Left lobe of liver (tissue), 1 donor: ENCODE measurements around the genes ENAH and LEFTY1.

GRCh38 chr1:224435265-224436029 lies 850 bp upstream of the WDR26 start:
- PRO-cap = no peak

- PRO-cap = no peak
These were observed 2.2 kb upstream of the WDR26 start for GRCh38 chr1:224436860-224437205.

GRCh38 chr1:224497895-224499209 lies 63.8 kb upstream of the WDR26 start:
- PRO-cap = no peak

- PRO-cap = unidirectional peak, minus-strand start at chr1:224784120
These were observed 145.6 kb upstream of the DNAH14 start for GRCh38 chr1:224784022-224784221.

DNA sequence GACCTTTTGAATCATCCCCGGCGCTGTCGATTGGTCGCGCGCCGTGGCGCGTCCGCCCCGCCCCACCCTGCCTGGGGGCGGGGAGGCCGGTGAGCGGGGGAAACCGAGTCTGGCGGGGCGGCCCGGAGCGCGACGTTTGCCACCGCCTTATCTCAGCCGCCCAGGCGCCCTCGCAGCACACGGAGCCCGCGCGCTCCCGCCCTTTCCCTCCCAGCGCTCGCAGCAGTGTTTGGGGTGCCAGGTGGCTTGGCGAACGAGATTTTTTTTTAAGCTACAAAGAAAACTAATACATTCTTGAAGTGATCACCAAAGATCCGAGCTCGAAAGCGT lies 302 bp upstream of the LBR start:
- PRO-cap = bidirectional peak, plus-strand start at position 106 of the sequence, minus-strand start outside the sequence

DNA sequence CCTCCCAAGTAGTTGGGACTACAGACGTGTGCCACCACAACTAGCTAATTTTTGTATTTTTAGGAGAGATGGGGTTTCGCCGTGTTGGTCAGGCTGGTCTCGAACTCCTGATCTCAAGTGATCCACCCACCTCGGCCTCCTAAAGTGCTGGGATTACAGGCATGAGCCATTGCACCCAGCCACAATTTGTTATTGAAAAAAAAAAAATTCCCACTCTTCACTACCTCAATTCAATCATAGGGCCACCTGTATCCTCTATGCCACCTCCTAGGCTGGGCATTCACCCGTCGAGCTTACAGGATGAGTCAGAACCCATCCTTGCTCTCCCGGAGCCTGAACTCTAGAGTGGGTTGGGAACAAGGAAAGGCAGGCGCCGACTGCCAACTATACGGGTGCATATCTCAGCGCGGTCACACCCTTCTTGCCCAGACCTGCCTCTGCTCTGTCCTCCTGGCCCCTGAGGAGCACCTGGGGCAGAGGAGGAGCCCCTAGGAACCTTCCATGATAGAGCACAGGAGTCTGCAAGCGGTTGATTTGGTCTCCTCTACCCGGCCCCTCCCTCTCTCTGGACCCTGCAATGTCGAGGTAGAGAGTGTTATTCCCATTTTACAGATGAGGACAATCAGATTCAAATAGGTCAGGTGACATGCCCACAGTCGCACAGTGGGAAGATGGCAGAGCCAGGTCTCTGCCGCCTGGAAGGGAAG lies 21.4 kb upstream of the LBR start:
- PRO-cap = no peak

DNA sequence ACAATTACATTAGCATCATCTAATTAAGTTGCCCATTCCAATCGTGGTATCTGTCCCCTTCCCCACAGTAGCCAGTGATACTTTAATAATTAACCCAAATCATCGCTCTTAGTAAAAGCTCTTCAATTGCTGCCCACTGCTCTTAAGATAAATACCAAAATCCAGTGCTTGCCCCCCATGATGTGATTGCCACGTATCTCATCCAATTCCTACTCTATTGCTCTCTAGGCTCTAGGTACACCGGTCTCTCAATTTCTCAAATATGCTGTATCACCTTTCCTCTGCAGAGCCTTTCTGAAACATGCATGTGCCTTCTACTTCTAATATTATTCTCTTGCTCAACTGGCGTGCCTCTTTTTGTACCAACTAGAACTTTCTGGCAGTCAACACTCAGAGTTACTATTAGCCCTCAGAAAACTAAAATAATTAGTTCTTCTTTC lies 111.7 kb upstream of the LBR start:
- PRO-cap = no peak

GRCh38 chr1:225652485-225653219 lies at the start of gene ENAH:
Gene ENAH (minus strand): TSS chr1:225653123.
- PRO-cap = bidirectional peak, plus-strand start at chr1:225653296, minus-strand start at chr1:225653089

- PRO-cap = no peak
These were observed 1.1 kb upstream of the ENAH start for GRCh38 chr1:225654140-225654356.

DNA sequence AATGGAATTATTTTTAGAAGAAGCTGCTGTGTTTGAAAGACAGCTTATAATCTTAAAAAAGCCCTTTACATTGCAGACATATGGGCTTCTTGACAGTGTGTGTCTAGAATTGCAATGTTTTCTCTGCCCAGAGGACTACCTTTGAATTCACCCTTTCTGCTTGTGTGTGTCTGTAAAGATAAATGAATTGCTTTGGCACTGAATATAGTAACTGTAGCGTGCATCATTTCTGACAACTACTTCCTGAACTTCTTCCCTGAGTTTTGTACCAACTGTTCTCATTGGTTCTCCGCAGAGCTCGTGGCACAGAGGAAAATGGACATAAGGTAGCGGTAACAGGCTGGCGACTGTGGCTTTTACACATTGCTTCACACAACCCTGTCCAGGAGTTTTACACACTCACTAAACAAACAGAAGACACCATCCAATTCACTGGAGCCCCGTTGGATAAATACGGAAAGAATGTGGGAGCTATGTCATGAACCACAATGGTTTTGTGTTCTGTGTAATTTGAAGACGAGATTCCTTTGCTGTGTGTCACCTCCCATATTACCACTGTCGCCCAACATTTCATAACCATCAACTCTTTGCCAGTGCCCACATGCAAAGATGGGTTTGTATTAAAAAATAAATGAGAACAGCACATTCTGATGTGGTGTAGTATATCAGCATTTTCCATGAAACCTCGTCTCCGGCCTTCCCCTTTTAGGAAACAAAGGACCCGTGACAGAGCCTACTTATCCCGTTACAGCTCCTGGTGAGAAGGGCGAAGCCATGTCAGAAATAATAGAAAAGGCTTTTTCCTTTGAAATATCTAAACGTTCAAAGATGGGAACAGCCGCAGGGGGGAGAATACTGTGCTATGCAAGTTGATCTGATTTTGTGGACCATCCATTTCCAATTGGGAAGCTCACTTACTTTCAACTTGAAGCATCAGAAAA lies 47.3 kb upstream of the ENAH start:
- PRO-cap = no peak

- PRO-cap = bidirectional peak, plus-strand start at chr1:225811158, minus-strand start at chr1:225811041
These were observed 994 bp downstream of the EPHX1 start for GRCh38 chr1:225810707-225811529.

DNA sequence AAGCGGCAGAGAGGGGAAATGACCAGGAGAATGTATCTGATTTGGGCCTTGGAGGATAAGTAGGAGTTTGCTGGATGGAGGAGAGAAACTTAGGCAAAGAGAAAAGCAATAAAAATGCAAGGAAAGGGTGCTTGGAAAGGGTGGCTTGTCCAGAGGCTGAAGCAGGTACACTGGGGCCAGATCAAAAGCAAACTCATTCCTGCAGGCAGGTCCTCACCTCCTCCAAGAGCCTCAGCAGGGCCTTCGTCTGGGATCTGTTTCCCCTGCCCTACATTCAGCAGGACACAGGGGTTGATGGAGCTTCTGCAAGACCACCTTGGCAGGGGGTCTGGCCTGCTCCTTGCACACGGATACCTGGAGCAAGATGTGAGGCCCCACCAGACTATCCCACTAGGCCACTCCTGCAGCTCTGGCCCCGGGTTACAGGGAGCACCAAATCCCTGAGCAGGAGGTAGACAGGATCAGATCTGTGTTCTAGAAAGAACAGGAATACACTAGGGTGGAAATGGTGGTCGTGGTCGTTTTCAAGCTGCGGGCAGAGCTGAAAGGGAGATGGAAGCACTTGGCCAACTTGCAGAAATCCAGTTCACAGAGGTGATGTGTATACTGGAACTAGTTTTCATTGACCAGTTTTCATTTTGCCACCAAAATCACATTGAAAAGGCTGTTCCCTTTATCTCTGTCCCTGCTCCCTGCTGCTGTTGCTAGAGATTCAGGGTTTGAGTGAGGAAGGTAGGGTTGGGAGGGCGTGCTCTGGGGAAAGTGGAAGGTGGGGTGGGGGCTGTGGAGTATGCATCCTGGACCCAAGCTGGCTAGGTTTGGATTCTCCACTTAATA lies 33.5 kb downstream of the EPHX1 start:
- PRO-cap = no peak

- PRO-cap = bidirectional peak, plus-strand start at chr1:225844771, minus-strand start at chr1:225844527
These were observed 34.4 kb downstream of the EPHX1 start for GRCh38 chr1:225844059-225844960.

DNA sequence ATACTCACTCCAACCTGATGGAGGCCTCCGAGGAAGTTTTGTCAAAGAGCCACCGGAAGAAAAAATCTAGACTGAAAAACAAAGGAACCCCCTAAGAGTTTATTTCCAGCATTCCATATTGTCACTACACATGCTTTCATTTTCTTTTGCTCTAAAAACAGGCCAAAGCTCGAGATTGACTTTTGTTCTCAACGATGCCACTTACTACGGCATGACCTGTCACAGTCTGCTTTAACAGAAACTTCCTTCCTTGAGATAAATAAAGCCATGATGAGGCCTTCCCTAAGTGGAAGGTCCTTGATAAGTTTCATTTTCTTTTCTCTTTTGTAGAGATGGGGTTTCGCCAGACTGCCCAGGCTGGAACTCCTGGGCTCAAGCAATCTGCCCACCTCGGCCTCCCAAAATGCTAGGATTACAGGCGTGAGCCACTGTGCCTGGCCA lies 26.3 kb downstream of the TMEM63A start:
- PRO-cap = no peak

DNA sequence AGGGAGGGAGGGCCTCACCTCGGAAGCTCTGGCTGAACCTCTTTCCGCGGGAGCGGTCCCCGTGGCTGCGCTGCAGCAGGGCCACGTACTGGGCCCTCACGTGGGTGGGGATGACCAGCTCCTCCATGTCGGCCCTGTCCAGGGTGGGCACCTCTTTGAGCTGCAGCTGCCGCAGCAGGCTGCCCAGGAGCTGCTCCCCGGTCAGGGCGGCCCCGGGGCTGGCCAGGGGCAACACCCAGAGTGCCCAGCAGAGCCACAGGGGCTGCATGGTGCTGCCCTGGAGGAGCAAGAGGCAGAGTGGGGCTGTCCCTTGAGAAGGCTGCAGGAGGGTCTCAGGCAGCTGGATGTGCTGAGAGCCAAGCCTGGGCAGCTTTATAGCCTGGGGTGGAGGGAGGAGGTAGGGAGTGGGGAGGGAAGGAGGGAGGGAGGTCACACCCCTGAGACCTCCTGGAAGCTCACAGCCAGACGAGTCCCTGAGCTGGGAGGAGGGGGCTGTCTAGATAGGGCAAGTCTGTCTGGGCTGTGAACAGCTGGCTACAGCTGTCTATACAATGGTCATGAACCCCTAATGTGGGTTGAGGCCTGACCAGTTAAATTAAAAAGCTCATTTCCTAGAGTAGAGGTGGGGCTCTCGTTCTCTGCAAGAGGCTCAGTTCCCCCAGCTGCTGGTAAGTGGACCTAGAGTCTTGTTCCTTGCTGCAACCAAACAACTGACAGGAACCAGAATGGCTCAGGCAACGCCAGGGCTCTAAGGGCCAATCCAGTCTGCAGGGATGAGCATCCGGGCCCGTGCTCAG lies at the start of gene LEFTY1:
LEFTY1 (minus strand) TSS at position 348 of the 797 bp plus-strand sequence.
- PRO-cap = unidirectional peak, minus-strand start at position 348 of the sequence

DNA sequence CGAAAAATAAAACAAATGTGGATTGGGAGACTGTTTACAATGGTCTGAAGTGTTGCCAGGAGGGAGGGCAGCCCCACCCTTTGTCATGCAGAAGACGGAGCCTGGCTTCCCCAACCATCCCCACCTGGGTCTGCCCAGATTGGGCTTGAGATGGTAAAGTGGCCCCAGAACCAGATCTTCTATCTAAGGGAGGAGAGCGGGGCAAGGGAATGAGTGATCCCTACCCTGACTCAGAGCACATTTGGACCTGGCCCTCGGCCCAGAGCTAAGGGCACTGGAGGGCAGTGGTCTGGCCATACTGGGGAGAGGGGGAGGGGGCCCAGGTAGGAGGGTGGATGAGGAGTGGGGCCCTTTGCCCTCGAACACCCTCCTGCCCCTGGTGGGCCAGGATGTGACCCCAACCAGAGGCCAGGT lies 1.4 kb upstream of the LEFTY1 start:
- PRO-cap = unidirectional peak, minus-strand start at position 181 of the sequence; bidirectional peak, plus-strand start outside the sequence, minus-strand start at position 243 of the sequence

- PRO-cap = no peak
These were observed 425 bp upstream of the PYCR2 start for GRCh38 chr1:225924573-225924776.

DNA sequence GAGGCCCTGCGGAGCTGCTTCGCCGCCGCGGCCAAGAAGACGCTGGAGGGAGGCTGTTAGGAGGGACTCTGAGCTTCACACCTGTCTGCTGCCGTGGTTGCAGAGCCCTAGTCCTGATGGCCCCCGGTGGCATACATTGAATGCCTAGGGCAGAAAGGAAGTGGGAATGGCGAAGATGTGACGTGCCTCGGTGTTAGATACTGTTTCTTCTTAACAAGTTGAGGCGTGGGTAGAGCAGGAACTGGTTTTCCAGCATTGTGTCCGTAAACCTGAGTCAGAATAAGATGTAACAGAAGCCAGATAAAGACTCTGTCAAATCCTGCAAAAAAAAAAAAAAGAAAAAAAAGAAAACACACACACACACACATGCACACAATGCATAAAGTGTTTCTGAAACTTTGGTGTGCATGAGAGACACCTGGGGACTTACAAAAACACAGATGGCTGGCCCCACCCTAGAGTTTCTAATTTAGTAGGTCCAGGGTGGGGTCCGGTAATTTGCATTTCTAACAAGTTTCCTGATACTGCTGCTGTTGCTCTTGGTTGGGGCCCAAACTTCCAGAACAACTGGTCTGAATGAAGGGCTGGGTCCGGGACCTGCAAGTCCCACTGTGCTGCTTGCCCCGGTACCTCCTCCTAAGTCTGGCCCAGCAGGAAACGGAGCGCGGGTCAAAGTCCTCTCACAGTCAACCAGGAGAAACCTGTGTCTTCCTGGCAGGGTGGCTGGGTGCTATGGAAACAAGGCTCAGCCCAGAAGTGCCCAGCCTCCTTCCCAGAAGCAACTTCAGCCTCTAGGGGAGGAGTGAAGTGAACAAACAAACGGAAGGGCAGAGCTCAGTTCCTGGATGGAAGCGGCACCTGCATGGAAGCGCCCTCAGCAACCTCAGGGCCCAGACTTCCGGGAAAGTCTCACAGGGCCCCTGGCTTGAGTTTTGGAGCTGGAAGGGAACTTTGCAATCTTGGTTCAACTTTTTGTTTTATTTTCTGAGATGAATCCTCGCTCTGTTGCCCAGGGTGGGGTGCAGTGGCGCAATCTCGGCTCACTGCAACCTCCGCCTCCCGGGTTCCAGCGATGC lies 58.9 kb downstream of the ACBD3 start:
- PRO-cap = bidirectional peak, plus-strand start at position 837 of the sequence, minus-strand start at position 644 of the sequence

DNA sequence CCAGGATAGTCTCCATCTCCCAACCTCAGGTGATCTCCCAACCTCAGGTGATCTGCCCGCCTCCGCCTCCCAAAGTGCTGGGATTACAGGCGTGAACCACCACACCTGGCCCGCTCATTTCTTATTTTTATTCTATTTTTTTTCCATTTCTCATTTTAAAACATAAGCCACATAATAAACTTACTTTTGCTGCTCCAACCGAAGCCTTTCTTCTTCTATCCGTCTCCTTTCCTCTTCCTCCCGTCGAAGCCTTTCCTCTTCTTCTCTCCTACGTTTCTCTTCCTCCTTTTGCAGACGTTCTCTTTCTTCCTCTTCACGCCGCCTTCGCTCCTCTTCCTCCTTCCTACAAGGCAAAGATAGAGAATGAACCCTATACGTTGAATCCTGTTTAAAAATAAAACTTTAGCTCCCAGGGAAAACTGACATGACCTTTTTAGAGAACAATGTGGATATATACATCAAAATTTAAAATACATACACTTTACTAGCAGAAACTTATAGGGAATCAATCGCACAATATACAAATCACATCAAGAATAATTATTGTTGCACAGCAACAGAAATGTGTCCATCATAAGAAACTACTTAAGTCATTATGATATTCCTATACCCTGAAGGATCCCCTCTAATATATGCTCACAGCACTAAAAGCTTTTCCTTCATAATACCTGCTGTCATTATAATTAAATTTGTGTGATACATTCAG lies 25.0 kb downstream of the ACBD3 start:
- PRO-cap = no peak

DNA sequence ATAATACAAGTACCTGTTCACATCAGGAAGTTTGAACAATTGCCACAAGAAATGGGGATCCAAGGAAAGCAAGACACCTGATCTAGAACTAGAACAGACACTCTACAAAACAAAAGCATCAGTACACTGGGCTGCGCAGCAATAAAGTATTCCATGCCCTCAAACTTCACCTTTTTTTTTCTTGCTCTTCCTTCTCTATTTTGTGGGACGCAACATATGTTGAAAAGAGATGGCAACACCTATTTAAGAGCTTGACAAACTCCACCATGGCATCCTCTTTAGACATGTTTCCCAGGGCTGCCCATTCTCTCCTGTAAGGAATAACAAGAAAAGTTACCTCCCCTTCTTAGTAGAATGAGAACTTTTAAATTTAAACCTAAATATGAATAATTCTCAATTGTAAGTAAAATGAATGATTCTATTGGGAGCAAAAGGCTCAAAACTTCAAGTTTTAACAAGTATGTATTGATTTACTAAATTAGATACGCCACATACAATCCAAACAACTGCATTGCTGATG lies 21.9 kb downstream of the ACBD3 start:
- PRO-cap = no peak